SJCRH30 (cell line): ENCODE measurements around the gene ECHDC1.

- RAMPAGE, long total RNA: no peak
Observed at GRCh38 chr6:125707188-125707522, 42.3 kb upstream of the HEY2 start.

DNA sequence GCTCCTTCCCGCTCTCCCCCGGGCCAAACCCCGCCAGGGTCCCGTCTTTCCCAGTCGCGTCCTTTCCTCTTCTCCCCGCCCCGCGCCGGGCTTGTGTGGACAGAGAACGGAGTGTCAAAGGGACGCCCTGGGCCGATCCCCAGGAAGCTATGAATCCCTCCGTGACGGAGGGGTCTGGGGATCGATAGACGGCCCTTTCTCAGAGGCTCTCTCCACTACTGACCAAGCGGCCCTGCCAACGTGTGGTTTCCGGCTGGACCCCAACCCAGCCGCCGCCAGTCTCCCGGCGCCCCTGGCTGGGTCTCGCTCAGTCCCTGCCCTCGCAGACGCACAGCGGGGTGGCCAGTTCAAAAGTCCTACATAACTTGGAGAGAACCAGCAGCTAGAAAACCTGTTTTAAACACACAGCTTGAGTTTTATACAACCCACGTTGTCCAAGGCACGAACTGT, 1.2 kb upstream of the HEY2 start:
- RAMPAGE, long total RNA: no peak

DNA sequence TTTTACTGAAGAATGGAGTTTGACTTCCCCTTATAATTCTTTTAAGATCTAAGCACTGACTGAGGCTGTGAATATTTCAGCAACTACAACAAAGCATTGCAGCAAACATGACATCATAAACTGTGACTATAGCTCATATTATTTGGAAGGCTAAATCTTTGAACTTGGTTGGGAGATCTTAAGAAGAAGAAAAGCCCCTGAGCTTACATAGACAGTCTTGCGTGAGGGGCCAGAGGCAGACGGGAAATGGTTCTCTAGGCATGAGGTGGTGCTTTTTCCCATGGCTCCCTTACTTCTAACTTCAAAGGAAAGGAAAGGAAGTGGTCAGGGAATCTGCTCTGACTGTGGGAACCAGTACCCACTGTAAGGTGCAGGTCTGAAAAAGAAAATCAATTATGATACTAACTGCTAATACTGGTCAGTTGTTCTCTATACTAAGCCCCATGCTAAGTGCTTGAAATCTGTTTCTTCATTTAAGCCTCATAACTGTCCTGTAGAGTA, 14.8 kb downstream of the HEY2 start:
- RAMPAGE, long total RNA: no peak

GRCh38 chr6:125899544-125900418, 56.8 kb upstream of the HINT3 start:
- RAMPAGE, long total RNA: no peak

GRCh38 chr6:125910494-125911149, 45.9 kb upstream of the HINT3 start:
- RAMPAGE, long total RNA: no peak

GRCh38 chr6:126063260-126064083, 77.1 kb downstream of the TRMT11 start:
- RAMPAGE, long total RNA: no peak

GRCh38 chr6:126182554-126183176, 157.2 kb upstream of the CENPW start:
- RAMPAGE, long total RNA: no peak

DNA sequence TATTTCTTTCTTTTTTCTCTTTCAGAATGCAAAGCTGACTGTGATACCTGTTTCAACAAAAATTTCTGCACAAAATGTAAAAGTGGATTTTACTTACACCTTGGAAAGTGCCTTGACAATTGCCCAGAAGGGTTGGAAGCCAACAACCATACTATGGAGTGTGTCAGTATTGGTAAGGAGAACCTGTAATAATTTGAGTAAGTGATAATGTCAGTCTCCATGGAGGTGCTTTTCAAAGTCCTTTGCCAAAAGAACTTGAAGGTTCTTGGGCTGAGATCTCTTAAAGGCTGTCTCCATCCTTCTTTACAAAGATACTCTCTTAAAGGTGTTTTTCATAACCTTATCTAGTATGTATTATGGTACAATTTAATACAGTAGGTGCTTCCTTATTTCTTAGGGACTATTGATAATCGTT, 31.9 kb downstream of the RSPO3 start:
- RAMPAGE, long total RNA: no peak

DNA sequence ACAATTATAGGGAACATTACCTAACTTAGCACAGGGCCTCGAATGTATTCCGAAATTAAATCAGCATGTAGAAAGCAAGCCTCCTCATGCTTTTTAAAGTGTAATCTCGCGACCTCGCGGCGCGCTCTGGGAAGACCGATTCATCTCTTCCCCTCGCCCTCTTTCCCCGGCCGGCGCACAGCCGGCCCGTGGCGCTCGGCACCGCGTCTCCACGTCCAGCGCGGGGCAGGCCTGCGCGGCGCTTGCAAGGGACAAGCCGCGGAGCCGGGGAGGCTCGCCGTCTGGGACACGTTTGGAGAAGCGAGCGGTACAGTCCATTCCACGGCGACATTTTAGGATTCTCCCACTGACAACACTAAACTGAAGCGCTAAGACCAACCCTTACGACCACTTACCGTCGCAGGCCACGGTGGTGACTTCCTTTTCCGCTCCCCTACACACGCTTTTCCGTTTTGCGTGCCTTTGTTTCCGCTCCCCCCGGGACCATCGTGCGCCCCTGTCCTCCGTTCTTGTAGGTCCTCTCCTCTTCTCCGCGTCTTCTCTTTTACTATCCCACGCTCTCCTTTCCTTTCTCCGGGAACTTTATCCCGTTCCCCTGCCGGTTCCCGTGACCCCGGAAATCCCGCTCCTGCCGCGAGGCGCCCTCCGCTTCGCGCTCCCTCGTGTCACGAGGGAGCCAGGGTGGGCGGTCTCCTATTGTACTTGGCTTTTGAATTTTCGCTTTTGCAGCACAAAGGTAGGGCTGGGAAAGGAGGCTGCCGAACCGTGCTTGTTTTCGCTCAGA, at the start of gene ECHDC1:
TSS of gene ECHDC1 (minus strand) at position 669 of the 784 bp plus-strand sequence.
- RAMPAGE, long total RNA: no peak

- RAMPAGE, long total RNA: no peak
Observed at GRCh38 chr6:127592888-127593965, 16.3 kb downstream of the C6orf58 start.

DNA sequence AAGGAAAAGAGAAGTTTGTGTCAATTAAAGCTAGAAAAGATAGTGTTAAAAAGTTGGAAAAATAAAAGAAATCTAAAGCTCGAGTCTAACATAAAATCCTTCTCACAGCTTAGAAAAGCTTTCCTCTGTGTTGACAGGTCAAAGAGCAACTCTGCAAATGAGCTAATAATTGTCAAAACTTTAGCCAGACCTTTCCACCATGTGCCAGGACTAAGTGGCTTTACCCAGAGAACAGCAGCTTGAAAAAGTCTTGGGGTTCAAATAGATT, 14.8 kb downstream of the PTPRK start:
- RAMPAGE, long total RNA: no peak

- RAMPAGE, long total RNA: no peak
Observed at GRCh38 chr6:128507303-128508504, 12.7 kb downstream of the PTPRK start.

DNA sequence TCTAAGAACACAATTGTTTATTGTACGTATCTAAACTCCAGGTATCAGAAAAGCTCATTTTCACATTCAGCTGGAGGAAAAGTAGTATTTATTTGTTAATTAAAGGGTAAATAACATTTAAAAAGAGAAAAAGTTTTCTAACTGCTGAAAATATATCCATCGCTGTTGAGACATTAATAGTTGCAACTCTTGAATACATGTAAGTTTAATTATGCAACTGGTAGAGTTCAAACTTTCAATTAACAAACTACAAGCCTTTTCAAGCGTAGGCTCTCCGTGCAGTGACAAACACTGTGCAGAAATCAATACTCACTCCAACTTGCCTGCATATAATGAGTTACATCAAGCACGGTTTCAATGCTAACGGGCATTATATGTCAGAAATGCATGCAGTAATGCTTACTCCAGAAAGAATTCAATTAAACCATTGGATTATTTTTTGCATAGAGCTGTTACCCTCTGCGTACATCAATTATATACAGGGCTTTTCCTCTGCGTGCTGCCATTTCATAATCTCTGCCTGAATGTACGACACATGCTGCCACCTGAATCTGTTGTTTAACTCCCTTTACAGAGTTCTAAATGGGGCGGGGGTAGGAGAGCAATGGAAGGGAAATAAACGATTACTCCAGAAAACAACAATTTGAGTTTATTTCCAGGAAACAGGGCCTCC, 2.0 kb downstream of the PTPRK start:
- RAMPAGE, long total RNA: no peak

GRCh38 chr6:128655881-128656322, 135.5 kb upstream of the PTPRK start:
- RAMPAGE, long total RNA: no peak

GRCh38 chr6:128948872-128949652, 66.1 kb downstream of the LAMA2 start:
- RAMPAGE, long total RNA: no peak

DNA sequence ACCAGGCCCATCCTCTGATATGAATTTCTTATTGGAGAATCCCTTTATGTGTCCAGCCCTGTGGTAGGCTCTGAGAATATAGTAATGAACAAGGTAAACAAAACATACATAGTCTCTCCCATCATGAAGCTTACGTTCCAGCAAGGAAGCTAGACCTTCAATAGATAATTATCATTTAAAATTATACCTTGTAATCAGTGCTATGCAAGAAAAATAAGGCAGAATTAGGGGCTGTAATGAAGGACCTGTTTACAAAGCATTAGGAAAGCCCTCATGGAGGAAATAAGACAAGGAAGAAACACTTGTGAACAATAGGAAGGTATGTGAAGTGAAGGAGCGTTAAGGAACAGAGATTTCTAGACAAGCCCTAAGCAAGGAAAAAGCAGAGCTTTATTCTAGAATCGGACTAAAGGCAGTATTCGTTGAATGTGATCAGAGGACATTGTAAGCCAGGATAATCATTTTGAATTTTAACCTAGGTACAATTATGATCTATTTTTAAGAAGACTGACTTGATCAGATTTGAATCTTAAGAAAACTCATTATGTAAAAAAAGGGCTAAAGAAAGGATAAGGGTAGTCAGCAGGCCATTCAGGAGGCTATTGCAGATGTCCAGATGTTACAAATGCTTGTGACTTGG, 149.3 kb downstream of the LAMA2 start:
- RAMPAGE, long total RNA: no peak

DNA sequence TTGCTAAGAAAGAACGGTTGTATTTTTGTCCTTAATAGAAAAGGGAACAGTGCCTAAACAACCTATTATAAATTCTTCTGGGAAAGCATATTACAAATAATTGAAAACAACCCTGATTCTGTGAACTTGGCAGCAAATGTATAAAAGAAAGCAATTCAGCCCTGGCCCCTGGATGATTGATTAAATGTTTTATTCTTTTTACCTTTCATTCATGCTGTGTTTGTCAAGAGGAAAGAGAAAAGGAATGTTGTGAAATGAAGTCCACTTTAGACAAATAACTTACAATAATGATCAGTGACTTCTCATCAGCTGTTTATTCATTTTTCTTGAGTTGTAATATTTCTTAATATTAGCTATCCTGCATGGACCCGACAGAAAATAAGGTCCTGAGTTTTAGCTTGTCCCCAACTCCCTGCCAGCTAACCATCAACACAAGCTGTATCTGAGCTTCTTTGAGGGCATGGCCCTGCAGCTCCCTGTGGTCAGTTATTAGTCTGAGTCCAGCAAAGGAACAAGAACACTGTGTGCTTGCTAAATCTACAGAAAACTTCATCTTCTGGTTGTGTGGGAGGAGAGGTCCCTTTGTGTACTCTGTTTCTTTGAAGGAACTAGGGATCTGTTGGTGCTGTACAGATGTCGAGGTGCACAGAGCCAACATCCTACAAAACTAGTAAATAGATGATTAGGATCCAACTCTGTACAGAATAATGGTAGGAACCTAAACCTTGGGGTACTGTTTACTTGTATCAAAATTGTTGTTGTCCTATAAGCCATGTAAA, 248.3 kb downstream of the LAMA2 start:
- RAMPAGE, long total RNA: no peak

GRCh38 chr6:129208081-129208770, 325.3 kb downstream of the LAMA2 start:
- RAMPAGE, long total RNA: no peak

GRCh38 chr6:129346594-129347480, 363.1 kb downstream of the ARHGAP18 start:
- RAMPAGE, long total RNA: no peak

GRCh38 chr6:129490258-129490818, 219.6 kb downstream of the ARHGAP18 start:
- RAMPAGE, long total RNA: no peak